HT-29 (cell line): ENCODE measurements around the genes METTL25 and CEP290.

- RAMPAGE, long total RNA = no peak
These were observed 10.1 kb upstream of the MYF6 start for GRCh38 chr12:80697269-80697784.

DNA sequence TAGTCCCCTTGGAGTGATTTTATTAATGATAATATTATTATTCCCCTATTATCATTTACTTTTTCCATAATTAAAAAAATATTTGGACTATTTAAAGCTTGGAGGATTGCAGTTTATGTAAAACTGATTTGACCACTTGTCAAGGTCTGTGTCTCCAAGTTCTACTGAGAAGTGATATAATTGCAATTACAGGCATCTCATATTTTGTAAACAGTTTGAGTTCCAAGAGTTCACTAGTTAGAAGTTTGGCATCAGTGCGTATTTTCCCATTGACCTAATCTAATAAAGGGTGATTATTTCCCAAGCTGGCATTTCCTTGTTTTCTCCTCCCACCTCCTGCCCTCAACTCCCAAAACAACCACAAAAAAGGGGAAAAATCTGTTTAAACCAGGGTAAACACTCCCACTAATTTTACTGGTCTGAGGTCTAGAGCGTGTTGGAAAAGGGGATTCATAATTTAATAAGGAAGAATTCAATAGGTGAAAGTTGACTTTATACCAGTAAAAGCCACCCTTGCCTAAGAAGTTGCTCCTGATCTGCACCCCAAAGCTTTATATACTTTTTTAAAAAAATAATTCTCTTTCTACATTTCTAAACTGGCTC is 3.0 kb upstream of the MYF6 start:
- RAMPAGE, long total RNA = no peak

DNA sequence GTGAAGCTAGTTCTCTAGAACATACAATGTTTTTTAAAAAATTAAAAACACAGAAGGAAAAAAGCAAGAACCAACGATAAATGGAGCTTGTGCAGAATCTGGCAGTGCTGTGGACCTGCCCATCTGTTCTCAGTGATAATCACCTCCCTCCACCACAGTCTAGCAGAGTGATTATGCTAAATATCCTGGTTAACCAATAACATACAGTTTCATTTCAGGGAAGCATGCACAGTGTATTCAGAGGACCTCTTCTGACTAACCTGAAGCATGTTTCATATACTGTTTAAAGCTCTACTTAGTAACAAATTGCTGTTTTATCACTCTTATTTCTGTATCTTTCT is 160.9 kb downstream of the PPFIA2 start:
- RAMPAGE, long total RNA = no peak

- RAMPAGE, long total RNA = start-site peak on the minus strand at chr12:82358383-82358409, 216 and 175 reads in 2 replicates; start-site peak on the minus strand at chr12:82358765-82358808, 47 and 132 reads in 2 replicates
These were observed at the start of gene METTL25 for GRCh38 chr12:82358057-82359050. METTL25 (plus strand) TSS chr12:82358529.

DNA sequence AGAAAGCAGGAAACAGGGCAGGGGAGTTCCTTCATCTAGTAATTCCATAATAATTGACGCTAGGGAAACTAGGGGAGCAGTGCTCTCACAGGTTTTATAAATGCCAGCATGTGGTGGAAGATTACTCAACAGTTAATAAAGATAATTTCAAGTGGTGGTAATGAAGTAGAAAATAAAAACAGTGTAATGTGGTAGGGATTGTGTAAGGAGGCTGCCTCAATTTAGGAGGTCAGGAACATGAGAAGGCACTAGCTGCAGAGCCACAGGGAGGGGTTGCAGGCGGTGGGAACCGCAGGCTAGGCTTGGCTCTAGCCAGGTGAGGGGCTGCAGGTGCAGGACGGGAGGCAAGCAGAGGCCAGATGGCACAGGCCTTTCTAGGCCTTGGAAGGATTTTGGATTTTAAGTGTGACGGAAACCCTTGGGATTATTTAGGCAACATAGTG is 743 bp downstream of the METTL25 start:
- RAMPAGE, long total RNA = no peak

GRCh38 chr12:82682845-82683340 is 3.8 kb upstream of the TMTC2 start:
- RAMPAGE, long total RNA = no peak

- RAMPAGE, long total RNA = no peak
These were observed 385 bp upstream of the TMTC2 start for GRCh38 chr12:82686273-82686768.

- RAMPAGE, long total RNA = no peak
These were observed 1.2 kb downstream of the TMTC2 start for GRCh38 chr12:82687977-82688156.

GRCh38 chr12:84910516-84911056 is 2.0 kb downstream of the SLC6A15 start:
- RAMPAGE, long total RNA = no peak

GRCh38 chr12:85280341-85281015 is 458 bp downstream of the ALX1 start:
- RAMPAGE, long total RNA = no peak

- RAMPAGE, long total RNA = no peak
These were observed 8.9 kb upstream of the MGAT4C start for GRCh38 chr12:86265041-86265616.

GRCh38 chr12:87806109-87806544 is 223.1 kb downstream of the C12orf50 start:
- RAMPAGE, long total RNA = no peak

DNA sequence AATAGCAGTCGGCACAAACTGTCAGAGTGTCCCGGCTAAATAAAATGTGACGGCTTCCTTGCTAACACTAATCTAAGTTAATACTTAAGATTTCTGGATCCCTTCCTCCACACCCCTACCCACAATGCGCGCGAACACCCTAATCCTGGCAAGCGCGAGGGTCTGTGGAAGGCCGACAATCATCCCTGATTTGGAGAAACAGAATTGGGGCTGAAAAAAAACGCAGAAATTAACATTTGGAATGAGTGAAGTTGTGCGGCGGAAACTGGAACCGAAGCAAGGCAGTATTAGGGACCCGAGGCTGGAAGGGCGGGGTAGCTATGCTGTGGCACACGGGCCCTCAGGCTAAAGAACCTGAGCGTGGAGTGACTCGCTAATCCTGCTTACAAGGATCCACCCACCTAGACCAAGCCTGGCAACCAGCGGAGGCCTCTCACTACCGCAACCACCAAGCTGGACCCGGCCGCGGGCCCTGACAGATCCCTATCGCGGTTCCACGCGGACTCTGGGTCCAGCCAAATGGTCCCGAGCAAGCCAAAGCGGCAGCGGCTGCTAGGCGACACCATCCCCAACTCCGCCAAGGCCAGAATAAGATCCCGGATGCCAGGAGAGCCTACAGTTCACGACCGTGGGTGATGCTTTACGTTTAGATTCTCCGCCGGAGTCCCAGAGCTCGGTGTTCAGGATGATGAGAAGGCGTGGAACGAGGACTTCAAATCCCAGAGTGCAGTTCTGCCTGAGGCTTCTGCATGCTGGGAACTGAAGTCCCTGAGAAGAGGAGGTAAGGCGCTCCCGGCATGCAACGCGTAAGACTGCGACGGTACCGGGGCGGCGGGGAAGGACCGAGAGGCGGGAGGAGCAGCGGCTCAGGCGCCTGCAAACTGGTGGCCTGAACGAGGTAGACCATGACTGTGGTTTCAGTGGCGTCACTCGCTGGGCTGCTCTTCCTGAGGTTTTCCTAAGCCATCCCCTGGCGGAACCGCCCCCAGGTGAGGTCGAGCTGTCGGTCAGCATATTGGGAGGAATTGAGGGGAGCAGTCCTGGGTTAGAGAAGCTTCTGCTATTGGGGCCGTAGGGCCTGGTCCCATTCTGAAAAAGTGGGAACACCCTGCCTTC is at the start of gene CEP290:
Gene CEP290, minus strand, starts transcription at position 590 of the 1,116 bp plus-strand sequence.
- RAMPAGE, long total RNA = start-site peak on the minus strand centred at position 572 of the sequence, 72 bp wide, 19 and 21 reads in 2 replicates

- RAMPAGE, long total RNA = no peak
These were observed 156.6 kb downstream of the TMTC3 start for GRCh38 chr12:88298634-88299168.

DNA sequence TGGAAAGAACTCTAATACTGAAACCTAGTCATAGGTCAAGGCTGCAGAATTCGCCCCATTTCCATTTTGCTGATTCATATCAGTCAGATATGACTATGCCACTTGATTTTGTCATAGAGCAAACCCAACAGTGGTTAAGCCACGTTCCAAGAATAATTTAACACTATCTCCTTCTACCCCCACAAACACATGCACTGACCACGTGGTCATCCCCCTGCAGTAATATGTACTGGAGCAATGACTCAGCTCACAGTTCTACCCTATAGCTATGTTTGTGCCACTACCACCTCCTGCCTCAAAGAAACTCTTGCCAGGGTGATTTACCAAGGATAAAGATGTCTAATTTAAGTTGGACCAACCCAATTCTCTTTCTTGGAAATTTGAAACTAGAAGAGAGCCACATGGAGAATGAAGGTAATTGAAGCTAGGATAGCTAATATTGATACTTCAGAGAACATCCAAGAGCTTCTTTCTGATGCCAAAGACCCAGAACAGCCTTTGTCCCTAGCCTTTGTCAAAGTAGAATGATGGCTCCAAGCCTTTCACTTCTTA is 157.7 kb downstream of the TMTC3 start:
- RAMPAGE, long total RNA = no peak

DNA sequence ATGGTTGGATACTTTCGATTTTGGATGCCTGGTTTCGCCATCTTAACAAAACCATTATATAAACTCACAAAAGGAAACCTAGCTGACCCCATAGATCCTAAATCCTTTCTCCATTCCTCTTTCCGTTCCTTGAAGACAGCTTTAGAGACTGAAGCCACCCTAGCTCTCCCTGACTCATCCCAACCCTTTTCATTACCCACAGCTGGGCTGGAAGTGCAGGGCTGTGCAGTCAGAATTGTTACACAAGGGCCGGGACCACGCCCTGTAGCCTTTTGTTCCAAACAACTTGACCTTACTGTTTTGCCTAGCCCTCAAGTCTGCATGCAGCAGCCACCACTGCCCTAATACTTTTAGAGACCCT is 208.9 kb downstream of the KITLG start:
- RAMPAGE, long total RNA = no peak

DNA sequence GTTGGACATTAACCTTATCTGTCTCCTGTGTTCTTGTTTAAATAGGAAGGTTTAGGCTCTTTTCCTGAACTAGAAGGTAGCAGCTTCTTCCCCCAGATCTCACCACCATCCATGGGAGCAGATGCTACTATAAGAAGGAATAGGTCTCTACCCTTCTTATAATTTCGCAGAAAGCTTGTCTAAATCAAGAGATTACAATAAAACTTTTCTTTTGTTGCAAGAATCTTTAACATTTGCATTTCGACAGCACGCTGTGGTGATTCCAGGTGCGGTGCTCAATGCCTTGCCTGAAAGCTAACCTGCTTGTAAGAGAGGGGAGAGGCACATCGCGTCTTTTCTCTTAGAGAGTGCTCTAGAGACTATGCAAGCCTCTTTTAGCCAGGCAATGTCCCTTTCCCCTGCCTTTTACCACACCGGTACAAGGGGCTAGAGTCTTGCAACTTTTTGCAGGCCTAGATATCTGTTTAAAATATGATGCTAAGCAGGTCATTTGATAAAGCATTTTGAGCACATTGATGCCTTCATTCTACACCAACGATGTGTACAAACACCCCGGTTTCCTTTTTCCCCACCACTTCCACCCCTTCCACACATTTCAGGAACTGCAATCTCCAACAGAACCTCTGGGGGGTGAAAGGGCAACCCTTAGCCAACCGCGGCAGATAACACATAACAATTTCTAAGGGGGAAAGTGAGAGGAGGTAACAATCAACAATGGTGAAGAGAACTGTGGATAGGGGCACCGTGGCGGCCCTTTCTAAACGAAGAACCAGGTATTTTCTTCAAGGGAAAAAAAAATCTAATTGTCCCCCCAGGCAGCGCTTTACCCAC is 1.4 kb downstream of the KITLG start:
- RAMPAGE, long total RNA = no peak

DNA sequence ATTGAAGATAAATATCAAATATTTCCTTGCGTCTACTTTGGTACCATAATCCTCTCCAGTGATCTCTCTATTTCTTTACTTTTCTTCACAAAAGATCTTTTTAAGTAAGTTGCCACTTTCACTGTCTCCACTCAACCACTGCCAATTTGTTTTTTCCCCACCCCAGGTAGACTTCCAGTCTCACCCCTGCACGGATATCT is 345.5 kb upstream of the KITLG start:
- RAMPAGE, long total RNA = no peak

- RAMPAGE, long total RNA = no peak
These were observed 211.7 kb downstream of the DUSP6 start for GRCh38 chr12:89140513-89141018.

- RAMPAGE, long total RNA = no peak
These were observed 113.6 kb downstream of the DUSP6 start for GRCh38 chr12:89238453-89239286.